Jurkat, Clone E6-1 (cell line): ENCODE data around the gene CCDC169.

DNA sequence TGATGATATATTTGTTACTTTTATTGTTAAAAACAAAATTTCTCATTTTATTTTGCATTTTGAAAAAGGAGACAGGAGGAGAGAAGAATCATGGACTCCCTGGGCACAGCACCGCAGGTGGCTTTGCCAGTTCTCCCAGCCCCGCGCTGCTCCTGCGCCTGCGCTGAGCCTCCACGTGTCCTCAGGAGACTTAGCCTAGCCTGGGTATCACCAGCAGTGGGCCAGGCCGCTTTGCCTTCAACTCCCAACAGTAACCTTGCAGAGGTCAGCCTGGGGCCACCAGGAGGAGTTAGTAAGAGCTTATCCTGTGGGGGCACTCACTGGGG, 207.6 kb upstream of the RFC3 start:
- RRBS: no CpG with 5 or more reads among the region's 7 CpGs

DNA sequence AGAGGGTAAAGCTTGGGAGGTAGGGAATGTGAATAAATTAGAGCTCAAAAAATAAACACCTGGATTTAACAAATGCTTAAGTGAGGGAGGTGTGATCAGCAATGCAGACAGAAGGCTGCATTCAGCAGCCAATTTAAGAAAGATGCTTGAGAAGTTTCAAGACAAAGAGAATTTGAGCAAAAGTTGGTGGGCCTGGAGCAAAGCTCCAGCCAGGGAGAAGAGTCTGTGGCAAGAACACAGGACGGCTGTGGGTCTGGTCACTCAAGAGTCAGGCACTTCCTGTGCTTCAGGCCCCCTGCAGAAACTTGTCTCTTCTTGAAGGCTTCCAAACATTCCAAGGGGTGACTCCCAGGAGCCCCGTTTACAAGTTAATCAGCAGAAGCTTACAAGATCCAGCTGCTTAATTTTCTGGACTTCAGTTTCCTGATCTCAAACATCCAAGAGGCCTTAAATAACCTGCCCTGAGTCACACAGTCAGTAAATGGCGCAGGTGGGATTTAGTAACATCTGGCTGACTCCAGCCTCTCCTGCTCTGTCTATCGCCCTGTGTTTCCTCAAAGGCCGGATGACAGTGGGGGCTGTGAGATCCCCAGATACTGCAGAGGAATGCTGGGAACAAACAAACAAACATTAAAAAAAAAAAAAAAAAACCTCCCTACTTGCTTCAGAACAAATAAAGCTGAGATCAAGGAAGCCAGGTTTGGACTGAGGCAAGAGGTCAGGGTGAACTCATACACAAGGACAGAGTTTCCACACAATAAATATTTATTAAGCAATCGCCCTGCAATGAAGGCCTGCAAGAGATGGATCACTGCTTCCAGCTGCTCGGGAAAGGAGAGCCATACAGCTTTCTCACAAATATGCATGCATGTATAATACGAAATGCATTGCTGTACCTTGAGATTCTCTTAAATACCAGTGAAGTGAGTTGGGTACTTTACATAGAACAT, 175.5 kb upstream of the RFC3 start:
- RRBS: no CpG with 5 or more reads among the region's 8 CpGs

DNA sequence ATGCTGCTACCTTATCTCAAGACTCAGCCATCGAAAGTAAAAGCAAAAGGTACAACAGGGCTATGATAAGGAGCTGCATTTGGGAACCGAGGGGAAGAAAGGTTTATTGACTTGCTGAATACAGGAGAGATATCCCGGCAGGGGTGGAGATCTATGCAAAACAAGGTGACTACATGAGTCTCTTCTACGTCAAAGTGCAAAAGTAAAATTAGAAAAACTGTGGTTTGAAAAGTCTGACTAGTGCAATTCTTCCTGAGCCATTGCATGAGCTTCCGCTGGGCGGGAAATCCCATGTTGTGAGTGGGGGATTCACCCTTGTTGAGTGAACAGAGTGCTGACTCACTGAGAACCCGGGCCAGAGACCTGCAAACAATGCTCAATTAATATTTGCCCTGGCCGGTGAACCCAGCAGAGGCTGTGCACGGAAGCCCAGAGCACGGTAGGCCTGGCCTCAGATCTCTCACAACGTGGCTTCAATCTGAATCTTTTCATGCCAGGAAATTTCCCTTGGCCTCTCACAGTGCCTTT, 138.7 kb upstream of the RFC3 start:
- RRBS: no CpG with 5 or more reads among the region's 11 CpGs

DNA sequence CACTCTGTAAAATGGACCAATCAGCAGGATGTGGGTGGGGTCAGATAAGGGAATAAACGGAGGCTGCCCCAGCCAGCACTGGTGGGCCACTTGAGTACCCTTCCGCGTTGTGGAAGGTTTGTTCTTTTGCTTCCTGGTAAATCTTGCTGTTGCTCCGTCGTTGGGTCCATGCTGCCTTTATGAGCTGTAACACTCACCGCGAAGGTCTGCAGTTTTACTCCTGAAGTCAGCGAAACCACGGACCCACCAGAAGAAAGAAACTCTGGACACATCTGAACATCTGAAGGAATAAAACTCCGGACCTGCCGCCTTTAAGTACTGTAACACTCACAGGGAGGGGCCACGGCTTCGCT, 135.1 kb upstream of the RFC3 start:
- RRBS: no CpG with 5 or more reads among the region's 13 CpGs

GRCh38 chr13:33800248-33800720, 17.7 kb upstream of the RFC3 start:
- RRBS: no CpG with 5 or more reads among the region's 4 CpGs

GRCh38 chr13:34156684-34157617, 339.0 kb downstream of the RFC3 start:
- RRBS: no CpG with 5 or more reads among the region's 13 CpGs

DNA sequence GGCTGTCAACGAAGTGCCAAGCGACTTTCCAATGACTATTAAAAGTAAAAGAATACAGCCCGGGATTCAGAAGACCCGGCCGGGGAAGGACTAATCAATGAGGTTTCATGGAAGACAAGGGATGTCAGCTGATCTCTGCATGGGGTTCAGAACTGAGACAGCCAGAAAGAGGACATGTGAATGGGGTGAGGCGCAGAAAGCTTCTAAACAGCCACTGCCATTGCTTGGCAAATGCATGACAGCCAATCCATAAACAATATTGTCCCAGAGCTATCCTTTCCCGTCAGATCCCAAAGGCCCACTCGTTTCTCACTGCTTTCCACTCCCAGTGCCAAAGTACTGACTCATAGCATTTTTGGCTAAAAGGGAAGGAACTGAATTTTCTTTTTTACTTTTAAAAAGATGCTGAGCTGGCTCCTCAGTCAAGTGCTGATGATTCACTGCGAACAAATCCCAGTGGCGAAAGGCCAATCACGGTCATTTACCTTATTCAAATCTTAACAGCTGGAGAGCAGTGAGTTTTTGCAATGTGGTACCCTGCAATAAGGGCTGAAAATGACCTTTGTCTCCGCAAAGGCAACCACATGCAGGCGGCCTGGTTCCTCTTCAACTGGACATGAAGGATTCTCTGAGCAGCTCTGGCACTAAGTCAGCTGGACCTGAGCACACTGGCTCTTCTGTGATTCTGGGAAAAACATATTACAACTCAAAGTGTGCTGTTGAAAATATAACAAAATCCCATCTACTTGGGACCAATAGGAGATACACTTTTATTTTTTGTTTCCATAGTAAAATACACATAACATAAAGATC, 151.8 kb downstream of the DCLK1 start:
- RRBS: no CpG with 5 or more reads among the region's 13 CpGs

DNA sequence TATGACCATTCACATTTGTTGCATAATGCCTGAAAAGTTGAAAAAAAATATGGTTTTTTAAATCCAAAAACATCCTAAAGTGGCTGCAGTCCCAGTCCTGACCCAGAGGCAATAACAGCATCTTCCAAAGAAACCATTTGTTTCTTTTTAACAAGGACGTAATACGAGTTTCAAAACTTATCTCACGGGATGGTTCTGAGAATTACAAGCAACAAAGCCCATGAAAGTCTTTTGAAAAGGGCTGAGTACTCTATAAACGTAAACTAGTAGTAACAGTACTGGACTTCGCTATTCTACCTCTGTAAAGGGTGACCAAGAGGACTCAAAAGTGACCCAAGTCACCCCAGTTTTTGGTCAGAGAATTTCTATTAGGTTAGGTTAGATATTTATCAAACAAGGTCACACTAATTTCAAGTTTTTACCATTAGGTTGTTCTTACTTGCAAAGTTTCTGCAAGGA, 61.1 kb downstream of the DCLK1 start:
- RRBS: no CpG with 5 or more reads among the region's 5 CpGs

GRCh38 chr13:36111935-36112249, 19.3 kb downstream of the DCLK1 start:
- RRBS: no CpG with 5 or more reads among the region's 10 CpGs

- RRBS: 60% methylated on average over 7 of the region's 54 CpGs
Measured at GRCh38 chr13:36297259-36298426, at the start of gene CCDC169. CCDC169 (minus strand) TSS chr13:36297814.

DNA sequence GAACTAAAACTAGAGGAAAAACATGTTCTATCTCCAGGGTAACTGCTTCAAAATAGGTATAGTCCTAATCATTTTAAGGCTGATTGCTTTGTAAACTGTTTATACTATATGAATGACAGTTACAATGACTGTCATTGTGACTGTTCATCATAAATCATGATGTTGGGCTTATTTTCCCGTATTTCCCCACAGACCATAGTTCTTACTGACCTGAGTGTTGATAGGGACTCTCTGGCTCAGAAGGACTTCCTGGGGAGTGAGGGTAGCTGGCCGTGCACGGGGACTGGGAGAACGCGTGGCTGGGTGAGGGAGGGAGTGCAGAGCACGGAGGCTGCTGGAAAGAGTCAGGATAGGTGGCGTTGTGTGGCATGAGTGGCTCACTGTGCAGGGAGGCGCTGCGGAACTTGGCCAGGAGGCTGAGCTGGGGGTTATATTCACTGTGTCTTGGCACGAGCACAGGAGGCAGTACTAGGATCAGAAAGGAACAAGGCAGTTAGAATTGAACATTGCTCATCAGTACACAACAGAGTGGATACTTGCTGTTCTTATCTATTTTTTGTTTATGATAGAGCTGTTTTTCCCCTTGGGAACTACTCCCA, 47.5 kb downstream of the SMAD9 start:
- RRBS: no CpG with 5 or more reads among the region's 10 CpGs

DNA sequence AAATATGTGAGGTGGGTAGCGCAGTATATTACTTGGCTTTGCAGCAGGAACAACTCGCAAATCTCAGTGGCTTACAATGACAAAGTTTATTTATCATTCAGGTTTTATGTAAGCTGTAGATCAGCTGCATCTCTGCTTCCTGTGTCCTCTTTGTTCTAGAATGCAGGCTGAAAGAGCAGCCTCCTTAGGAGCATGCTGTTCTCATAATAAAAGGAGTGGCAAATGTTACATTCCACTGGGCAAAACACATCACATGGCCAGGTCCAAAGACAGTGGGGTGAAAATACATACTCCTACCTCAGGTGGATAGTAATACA, 1.1 kb upstream of the CSNK1A1L start:
- RRBS: no CpG with 5 or more reads among the region's 2 CpGs

GRCh38 chr13:38146812-38147299, 202.8 kb upstream of the UFM1 start:
- RRBS: no CpG with 5 or more reads among the region's 3 CpGs

DNA sequence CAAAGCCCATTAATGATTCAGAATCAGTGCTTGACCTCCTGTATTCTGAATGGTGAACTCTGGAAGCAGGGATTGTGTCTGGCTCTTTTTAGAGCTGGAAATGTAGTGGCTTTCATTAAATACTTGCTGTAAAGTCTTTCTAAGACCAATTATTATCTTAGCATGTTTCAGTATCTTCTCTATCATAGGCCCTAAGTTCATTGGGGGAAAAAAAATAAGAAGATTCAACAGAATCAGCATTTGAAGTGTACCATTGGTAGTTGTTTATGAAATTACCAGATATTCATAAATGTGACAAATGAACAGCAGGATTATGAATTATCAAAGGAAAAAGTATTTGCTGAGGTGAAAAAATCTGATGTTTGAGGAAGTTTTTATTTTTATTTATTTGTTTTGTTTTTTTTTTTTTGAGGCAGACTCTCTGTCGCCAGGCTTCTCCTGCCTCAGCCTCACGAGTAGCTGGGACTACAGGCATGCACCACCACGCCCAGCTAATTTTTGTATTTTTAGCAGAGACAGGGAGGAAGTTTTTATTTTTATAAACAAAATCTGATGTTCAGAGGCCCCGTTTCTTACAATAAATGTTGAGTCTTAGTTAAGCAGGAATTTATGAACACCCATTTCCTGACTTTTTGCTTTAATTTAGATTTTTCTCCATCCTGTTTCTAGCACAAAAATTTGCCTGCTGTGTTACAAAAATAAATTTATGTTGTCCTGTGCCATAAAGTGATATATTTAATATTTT, 12.6 kb downstream of the UFM1 start:
- RRBS: no CpG with 5 or more reads among the region's 4 CpGs

DNA sequence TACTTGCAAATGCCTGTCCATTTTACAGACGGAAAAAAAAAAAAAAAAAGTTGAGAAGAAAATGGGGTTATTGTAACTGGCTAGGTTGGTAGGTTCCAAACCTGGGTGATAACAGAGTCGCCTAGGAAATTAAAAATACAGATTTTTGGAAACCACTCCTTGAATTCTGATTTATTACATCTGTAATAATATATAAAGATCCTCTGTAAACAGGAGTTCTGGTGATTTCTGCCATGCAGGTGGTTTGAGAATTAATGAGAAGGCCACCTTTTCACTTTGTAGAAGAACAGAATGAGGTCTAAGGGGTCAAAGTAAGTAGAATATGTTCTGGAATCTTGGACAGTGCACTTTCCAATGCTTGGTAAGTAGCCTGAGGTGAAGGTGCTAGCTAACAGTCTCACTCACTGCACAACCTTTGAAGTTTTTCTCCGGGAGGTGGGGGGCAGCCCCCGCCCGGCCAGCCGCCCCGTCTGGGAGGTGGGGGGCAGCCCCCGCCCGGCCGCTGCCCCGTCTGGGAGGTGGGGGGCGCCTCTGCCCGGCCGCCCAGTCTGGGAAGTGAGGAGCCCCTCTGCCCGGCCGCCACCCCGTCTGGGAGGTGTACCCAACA, 13.9 kb downstream of the UFM1 start:
- RRBS: no CpG with 5 or more reads among the region's 17 CpGs

- RRBS: no CpG with 5 or more reads among the region's 10 CpGs
Measured at GRCh38 chr13:39036275-39036730, 1.6 kb downstream of the PROSER1 start.

- RRBS: no CpG with 5 or more reads among the region's 9 CpGs
Measured at GRCh38 chr13:39347972-39348800, 254.8 kb downstream of the LHFPL6 start.

DNA sequence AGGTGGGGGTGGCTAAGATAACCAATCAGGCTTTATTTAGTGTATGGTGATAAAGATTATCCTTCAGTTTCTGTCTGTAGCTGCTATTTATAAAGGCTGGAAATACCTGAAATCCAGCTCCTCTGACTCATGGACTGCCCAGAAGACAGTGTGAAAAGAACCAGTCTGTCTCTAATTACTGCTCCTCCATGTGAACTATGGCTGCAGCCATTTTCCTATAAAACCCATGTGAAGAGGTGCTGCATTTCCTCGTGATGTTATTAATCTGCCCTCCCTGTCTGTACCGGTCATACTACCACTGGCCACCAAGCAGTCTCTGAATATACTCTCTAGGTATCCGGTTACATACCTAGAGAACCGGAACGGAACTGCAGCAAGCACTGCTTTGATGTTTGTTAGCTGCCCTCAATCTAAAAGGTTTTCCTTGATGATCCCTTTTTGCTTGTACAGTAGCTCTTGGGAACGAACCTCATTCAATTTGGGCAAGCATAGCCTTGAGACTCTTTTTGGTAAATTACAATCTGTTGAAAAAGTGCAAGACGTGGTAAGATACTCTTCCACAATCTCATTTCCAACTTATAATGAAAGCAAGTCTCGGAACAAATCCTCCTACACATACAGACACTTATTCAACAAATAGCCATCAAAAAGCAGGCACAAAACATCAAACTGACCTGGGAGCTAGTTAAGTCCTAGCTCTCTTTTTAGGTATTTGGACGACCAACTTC, 237.8 kb downstream of the LHFPL6 start:
- RRBS: 8% methylated on average over 2 of the region's 9 CpGs